LUHMES (cell line): ENCODE results near the genes SLC8A2 and CARD8.

DNA sequence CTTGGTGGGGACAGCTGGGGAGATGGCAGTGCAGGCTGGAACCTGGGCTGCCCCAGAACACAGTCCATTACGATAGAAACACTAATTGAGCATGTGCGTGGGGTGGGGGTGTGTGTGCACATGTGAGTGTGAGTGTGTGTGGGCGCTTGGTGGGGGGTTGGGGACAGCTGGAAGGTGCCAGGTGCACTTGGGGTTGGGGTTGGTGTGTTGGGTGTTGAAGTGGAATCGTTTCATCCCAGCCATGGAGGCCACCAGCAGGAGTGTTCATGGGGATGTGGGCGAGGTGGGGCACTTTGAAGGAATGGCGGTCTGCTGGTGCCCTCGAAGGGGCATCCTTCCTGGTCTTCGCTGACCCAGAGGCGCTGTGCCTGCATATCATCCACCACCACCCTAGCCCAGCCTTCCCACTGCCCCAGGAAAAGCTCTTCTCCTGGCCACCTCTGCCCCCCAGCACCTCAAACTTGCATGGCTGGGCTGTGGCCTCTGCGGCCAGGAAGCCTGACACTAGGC lies 18.0 kb upstream of the NPAS1 start:
- PRO-cap, result no peak

- PRO-cap, result no peak
These were observed 15.2 kb downstream of the SAE1 start for GRCh38 chr19:47145768-47146357.

GRCh38 chr19:47150148-47150888 lies 19.7 kb downstream of the SAE1 start:
- PRO-cap, result no peak

- PRO-cap, result bidirectional peak, plus-strand start at chr19:47227700, minus-strand start at chr19:47227480; bidirectional peak, plus-strand start at chr19:47228080, minus-strand start at chr19:47227858
These were observed 3.4 kb downstream of the BBC3 start for GRCh38 chr19:47227350-47228213.

GRCh38 chr19:47239591-47240023 lies 8.6 kb upstream of the BBC3 start:
- PRO-cap, result no peak

DNA sequence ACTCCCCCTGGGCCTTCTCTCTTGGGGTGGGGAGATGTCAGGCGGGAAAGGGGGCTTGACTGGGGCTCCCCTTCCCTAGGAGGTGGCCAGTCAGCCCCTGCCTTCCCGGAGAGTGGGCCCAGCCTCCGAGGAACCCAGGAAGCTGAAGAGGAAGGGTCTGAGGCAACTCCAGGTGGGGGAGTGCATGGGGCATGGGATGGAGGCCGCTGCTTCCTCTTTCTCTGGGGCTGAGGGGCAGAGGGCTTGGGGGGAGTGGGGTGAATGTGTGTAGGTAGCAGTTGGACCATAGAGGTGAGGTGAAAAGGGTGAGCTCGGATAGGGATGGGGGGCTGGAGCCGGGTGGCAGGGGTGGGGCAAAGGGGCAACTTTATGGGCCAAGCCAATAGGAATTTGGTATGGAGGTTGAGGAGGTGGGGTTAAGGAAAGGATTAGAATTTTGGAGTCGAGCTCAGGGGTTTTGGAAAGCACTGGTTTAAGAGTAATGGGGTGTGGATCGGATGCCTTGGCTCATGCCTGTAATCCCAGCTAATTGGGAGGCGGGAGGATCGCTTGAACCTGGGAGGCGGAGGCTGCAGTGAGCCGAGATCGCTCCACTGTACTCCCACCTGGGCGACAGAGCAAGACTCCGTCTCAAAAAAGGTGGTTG lies 2.6 kb upstream of the INAFM1 start:
- PRO-cap, result no peak

DNA sequence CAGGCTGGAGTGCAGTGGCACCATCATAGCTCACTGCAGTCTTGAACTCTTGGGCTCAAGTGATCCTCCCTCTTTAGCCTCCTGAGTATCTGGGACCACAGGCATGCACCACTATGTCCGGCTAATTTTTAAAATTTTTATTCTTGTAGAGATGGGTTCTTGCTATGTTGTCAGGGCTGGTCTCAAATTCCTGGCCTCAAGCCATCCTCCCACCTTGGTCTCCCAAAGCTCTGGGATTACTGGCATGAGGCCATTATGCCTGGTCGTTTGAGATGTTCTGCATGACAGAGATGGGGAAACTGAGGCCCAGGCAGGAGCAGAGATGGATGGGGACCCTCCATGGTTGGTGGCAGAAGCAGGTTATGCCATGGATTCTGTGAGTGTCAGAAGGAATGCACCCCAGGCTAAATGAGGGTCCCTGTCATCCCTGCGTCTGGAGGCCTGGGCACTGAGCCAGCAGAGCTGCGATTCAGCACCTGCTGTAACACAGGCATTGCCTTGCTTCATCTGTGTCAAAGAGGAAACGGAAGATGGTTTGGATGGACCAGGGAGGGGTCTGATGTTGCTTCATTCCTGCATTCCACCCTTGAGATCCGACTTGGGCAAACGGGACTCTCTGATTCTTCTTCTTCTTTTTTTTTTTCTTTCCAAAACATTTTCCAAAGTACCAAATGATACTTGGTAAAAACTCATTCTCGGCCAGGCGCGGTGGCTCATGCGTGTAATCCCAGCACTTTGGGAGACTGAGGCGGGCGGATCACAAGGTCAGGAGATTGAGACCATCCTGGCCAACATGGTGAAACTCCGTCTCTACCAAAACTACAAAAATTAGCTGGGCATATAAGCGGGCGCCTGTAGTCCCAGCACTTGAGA lies 1.1 kb downstream of the C5AR1 start:
- PRO-cap, result no peak

DNA sequence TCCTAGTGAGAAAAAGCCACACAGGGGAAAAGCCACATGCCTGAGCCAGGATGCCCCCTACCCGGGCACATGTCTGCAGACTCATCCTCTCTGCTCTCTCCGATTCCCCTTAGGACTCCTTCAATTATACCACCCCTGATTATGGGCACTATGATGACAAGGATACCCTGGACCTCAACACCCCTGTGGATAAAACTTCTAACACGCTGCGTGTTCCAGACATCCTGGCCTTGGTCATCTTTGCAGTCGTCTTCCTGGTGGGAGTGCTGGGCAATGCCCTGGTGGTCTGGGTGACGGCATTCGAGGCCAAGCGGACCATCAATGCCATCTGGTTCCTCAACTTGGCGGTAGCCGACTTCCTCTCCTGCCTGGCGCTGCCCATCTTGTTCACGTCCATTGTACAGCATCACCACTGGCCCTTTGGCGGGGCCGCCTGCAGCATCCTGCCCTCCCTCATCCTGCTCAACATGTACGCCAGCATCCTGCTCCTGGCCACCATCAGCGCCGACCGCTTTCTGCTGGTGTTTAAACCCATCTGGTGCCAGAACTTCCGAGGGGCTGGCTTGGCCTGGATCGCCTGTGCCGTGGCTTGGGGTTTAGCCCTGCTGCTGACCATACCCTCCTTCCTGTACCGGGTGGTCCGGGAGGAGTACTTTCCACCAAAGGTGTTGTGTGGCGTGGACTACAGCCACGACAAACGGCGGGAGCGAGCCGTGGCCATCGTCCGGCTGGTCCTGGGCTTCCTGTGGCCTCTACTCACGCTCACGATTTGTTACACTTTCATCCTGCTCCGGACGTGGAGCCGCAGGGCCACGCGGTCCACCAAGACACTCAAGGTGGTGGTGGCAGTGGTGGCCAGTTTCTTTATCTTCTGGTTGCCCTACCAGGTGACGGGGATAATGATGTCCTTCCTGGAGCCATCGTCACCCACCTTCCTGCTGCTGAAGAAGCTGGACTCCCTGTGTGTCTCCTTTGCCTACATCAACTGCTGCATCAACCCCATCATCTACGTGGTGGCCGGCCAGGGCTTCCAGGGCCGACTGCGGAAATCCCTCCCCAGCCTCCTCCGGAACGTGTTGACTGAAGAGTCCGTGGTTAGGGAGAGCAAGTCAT lies 10.4 kb downstream of the C5AR1 start:
- PRO-cap, result no peak

- PRO-cap, result no peak
These were observed at the start of gene SLC8A2 for GRCh38 chr19:47471713-47472341. SLC8A2 (minus strand) TSS chr19:47471893.

DNA sequence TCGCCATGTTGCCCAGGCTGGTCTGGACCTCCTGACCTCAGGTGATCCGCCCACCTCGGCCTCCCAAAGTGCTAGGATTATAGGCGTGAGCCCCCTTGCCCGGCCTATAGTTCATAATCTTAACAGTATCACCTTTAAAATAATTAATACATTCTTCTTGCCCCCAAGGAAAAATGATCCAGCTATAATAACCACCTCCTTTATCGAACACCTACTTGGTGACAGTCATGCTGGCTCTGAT lies 796 bp upstream of the KPTN start:
- PRO-cap, result no peak

GRCh38 chr19:47491938-47492693 lies 8.1 kb upstream of the KPTN start:
- PRO-cap, result no peak

GRCh38 chr19:47541454-47542387 lies 26.9 kb upstream of the NAPA start:
- PRO-cap, result no peak

DNA sequence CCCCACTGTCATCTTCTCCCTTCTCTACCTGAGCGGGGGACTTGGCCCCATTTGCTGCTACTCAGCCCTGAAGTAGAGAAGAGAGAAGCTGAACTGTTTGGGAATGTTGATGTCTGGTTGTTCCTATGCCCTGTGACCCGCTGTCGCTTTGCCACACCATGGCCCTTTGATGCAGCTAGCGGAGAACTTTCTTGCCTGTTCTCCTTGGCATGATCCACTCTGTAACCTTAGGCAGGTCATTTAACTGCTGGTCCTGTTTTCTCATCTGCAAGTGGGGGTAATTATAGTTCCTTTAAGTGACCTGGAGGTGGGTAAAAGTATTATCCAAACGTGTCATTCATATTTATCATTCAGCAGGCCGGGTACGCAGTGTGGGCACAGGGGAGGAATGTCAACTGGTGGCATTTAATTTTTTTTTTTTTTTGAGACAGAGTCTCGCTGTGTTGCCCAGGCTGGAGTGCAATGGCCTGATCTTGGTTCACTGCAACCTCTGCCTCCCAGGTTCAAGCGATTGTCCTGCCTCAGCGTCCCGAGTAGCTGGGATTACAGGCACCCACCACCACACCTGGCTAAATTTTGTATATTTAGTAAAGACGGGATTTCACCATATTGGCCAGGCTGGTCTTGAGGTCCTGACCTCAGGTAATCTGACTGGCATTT lies 2.7 kb downstream of the BICRA start:
- PRO-cap, result no peak

- PRO-cap, result no peak
These were observed 16.6 kb downstream of the BICRA start for GRCh38 chr19:47625311-47626109.

DNA sequence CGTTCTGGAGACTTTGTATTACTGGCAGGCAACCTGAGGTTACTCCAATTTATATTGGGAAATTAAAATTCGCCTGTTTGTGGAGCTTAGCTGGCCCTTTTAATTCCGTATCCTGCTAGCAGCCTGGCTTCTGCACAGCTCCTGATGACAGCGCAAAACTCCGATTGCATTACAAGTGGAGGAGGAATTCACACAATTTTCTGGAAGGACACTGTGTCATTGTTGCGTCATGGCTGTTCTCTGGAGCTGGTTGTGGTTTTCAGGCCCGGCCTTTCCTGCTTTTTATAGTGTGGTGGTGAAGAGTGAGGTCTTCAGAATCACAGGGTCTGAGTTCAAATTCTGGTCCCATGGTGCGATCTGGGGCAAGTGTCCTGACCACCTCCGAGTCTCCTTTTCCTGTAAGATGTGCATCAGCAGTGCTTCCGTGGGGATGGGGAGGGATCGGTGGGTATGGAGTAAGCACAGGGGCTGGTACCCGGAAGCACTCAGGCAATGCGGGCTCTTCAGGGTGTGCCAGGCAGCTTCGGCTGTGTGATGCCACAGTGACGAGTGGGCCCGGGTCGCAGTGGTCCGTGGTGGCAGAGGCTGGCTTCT lies 49.0 kb upstream of the EHD2 start:
- PRO-cap, result no peak

- PRO-cap, result no peak
These were observed 6.0 kb upstream of the TPRX2 start for GRCh38 chr19:47853135-47853430.

DNA sequence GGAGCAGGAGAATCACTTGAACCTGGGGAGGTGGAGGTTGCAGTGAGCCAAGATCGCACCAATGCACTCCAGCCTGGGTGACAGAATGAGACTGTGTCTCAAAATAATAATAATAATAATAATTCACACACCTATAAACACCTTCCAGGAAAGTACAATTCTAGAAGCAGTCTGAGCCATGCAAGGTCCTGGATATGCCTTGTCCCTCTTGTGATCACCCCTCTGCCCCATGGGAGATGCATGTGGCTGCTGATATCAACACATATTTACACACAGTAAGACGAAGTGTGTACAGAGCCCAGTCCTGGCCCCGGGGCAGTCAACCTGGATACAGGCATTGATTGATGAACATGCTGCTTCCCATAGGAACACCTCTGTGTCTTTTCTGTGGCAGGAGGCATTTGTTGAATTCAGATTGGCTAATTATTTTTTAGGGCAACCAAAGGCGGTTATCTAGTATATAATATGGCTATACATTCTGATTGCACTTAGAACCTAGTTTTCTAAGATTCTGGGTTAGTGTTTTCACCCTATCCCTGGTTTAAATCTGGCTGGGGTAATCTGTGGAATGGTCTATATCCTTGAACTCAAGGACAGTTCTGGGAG lies 3.2 kb downstream of the SULT2A1 start:
- PRO-cap, result no peak

- PRO-cap, result no peak
These were observed 548 bp downstream of the ZSWIM9 start for GRCh38 chr19:48170859-48171597.

DNA sequence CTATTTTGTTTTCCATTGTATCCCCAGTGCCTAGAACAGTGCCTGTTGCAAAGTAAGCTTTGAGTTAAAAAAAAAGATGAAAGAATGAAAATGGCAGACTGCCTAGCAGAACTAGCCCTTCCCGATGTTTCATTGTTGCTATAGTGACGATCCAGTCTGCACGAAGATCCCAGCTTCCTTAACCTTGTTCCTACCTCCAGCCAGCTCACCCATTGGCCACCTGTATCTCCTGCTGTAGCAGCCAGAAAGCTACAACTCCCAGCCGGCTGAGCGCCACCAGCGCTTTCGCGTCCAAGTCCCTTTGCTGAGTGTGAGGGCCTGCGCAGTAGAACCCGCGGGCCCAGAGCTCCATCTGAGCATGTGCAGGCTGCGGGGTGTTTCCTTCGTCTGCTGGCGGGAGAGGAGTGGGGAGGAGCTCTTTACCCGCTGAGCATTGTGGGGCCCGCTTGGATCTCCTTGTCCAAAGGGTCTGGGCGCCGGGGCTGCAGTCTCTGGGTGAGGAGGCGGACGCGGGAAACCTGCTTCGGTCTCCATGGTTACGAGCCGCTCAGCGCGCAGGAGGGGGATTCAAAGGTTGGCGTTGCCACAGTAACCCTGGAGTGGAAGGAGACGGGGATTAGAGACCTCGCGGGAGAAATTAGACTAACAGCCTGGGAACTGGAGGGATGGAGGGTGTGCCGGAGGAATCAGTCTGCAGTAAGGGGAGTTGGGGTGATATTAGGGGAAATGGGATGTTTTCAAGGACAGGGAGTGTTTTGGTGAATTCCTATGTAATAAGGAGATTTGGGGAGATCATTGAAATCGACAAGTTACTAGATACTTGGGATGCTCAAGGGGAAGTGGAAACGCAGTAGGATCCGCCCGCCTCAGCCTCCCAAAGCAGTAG lies 33.4 kb downstream of the ZSWIM9 start:
- PRO-cap, result bidirectional peak, plus-strand start at position 463 of the sequence, minus-strand start at position 261 of the sequence

DNA sequence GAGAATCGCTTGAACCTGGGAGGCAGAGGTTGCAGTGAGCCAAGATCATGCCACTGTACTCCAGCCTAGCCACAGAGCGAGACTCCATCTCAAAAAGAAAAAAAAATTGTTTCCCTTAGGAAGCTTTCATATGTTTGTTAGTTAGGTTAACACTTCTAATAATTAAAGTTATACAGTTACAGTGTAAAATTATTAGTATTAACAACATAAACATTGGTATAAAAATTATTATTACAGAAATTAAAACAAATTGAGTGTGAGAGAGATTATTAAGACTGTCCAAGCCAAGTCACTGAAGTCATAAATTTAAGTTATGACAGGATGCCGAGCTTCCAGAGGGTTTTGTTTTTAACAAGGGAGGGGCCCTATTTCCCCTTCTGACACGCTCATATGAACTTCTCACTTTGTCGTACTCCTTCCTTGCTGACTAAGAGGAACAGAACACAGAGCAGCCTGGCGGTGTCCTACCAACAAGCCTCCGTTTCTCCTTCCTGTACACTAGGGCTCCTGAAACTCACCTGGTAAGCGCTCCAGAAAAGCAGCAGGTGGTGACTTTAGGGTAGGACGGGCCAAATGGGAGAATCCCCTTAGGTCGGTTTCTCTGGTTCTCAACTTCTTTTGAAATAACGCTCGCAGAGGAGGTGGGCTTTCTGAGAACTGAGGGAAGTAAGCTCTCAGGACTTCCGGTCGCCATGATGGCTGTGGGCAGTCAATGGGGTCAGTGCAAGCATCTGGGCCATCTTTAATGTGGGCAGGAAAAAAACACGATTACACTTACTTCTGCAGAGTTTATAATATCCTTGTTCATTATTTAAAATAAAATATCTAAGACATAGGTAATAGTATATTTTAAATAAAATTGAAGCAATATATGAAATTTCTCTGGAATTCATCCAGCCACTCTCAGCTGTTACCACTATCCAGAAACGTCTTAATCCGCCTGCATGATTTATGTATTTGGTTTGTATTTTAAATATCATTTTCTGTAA lies at the start of gene CARD8:
CARD8 (minus strand) TSS at position 639 of the 989 bp plus-strand sequence.
- PRO-cap, result bidirectional peak, plus-strand start at position 415 of the sequence, minus-strand start at position 440 of the sequence; unidirectional peak, minus-strand start at position 624 of the sequence